Heart right ventricle (tissue), 2 donors: Measurements from ENCODE around the genes C1orf115 and DISP1.

GRCh38 chr1:220690071-220690847 lies at the start of gene C1orf115:
Gene C1orf115 (plus strand): TSS chr1:220690363.
- PRO-cap, 2 experiments, result peak in 2 of 2 experiments; most common plus-strand start chr1:220690386 (in 2)

DNA sequence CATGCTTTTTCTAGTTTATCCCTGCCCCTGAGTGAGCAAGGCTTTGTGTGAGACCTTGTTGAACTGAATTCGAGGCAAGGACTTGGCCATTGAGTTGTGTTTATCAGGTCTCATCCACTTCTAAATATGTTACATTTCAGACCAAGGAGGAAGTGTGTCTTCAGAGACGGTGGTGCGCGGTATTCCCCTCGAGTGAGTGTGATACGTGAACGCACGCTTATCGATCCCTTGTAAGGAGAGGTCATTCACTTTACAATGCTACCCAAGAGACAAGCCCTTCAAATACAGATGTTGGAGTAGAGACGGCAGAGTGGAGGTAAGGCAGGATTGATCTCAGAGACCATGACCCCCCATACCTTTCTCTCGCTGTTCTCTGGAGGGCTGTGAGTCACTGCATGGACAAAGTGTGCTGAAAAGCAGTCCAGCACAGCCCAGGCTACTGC lies 16.5 kb upstream of the MTARC1 start:
- PRO-cap, 2 experiments, result no peak in any of the 2 experiments

- PRO-cap, 2 experiments, result no peak in any of the 2 experiments
Observed at GRCh38 chr1:220781660-220782287, 4.9 kb upstream of the MTARC1 start.

DNA sequence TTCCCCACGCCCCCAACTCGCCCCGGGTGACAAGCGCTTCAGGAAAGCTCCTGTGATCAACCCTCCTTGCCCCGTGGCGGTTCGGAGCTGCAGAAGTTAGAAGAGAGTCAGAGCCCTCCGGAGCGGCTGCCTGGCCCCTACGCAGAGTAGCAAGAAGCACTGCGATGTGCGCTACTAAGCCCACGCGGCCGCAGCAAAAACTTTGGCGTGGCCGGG lies 281 bp upstream of the HLX start:
- PRO-cap, 2 experiments, result peak in 2 of 2 experiments; most common minus-strand start position 168 of the sequence (in 1)

GRCh38 chr1:221068910-221069708 lies 189.9 kb downstream of the HLX start:
- PRO-cap, 2 experiments, result no peak in any of the 2 experiments

GRCh38 chr1:221117365-221118095 lies 238.3 kb downstream of the HLX start:
- PRO-cap, 2 experiments, result peak in 1 of 2 experiments; most common plus-strand start chr1:221117895 (in 1); most common minus-strand start chr1:221117817 (in 1)

- PRO-cap, 2 experiments, result no peak in any of the 2 experiments
Observed at GRCh38 chr1:221621146-221621650, 120.7 kb downstream of the DUSP10 start.

DNA sequence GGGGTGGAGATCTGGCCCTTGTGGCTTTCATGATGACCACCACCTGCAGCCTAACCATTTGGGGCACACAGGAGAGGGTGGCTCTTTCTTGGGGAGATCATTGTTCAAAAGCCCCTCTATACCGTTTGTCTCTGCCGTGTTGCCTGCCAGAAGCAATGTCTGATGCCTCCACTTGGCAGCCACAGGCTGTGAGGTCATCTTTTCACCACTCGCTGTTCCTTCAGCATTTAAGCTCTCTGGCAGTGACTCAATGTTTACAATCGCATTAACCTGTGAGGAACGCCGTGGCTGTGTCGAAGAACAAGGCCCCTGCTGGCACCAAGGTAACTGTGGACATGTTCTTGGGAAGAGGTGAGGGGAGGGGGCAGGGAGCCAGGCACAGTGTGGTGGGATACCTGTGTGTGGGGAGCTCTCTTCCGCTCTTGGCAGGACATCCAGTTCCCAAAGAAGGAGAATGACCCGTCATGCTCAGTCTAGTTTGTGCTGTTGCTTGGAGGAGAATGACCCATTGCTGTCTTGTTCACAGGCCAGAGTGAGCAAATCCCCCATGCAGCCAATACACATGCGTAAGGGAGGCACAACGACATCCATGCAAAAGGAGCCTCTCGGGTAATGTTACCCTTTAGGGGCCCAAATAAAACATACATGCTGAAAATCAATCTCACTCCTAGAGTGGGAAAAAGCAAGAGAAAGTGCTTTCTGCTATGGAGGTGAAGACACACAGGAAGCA lies 104.1 kb upstream of the DUSP10 start:
- PRO-cap, 2 experiments, result no peak in any of the 2 experiments

DNA sequence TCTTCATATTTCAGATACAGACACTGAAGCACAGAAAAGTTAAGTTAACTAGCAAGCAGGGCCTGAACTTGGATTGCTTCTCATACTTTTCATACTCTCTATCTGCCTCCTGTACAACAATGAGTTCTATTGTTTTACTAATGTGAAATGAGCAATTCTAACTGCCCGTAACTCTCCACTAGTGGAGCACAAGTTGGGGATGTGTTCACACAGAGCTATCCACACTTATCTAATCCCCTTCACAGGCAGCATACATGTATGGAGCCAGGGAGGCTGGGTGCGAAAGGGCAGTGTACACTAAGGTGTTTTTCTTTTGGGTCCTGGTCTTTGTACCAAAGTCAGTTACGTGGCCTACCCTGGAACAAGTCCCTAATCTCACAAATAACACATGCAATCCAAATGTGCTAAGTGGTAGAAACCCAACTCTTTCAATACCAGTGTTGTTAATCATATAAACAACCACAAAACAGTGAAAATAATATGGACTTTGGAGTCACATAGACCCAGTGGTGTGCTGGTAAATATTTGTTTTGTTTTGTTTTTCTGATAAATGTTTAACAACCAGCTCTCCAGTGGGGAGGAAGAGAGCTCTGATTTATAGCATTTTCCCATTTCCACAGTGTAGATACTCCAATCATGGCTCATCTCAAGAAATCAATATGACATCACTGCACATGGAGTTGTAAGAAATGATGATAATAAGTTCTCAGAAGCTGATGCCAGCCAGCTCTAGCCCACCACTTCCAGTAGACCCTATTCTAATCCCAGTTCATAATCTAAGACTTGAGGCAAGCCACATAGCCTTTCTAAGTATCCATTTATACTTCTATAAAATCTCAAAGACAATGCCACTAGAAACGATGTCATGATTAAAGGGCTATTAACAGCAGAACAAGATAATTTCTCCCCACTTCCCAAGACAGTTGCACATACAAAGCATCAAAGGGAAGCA lies 320.0 kb upstream of the DUSP10 start:
- PRO-cap, 2 experiments, result no peak in any of the 2 experiments

- PRO-cap, 2 experiments, result no peak in any of the 2 experiments
Observed at GRCh38 chr1:222618834-222619349, 995 bp downstream of the MIA3 start.

- PRO-cap, 2 experiments, result no peak in any of the 2 experiments
Observed at GRCh38 chr1:222654619-222654893, 36.7 kb downstream of the MIA3 start.

DNA sequence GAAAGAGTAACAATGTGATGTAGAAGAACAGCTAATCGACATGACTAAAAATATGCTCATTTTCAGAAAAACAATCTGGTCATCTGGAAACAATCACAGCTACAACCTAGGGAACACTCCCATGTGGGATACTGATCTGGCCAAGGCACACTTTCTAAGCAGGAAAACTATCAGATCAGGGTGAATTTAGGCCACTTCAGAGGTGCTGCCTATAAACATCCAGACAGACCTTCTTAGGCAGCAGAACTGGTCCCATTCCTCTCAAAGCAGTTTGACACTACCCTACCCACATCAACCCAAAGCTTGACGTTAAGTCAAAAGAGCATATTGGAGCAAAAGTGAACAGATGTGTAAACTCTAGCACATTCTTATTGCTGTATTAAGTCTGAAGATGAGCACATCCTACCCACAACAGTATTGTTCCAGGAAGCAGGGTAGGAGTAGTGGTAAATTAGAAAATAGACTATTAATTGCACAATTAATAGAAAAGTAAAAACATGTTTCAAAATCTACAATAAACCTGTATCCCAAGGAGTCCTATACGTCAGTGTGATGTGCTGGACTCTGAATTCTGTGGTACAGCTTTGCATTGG lies 43.0 kb downstream of the AIDA start:
- PRO-cap, 2 experiments, result no peak in any of the 2 experiments

DNA sequence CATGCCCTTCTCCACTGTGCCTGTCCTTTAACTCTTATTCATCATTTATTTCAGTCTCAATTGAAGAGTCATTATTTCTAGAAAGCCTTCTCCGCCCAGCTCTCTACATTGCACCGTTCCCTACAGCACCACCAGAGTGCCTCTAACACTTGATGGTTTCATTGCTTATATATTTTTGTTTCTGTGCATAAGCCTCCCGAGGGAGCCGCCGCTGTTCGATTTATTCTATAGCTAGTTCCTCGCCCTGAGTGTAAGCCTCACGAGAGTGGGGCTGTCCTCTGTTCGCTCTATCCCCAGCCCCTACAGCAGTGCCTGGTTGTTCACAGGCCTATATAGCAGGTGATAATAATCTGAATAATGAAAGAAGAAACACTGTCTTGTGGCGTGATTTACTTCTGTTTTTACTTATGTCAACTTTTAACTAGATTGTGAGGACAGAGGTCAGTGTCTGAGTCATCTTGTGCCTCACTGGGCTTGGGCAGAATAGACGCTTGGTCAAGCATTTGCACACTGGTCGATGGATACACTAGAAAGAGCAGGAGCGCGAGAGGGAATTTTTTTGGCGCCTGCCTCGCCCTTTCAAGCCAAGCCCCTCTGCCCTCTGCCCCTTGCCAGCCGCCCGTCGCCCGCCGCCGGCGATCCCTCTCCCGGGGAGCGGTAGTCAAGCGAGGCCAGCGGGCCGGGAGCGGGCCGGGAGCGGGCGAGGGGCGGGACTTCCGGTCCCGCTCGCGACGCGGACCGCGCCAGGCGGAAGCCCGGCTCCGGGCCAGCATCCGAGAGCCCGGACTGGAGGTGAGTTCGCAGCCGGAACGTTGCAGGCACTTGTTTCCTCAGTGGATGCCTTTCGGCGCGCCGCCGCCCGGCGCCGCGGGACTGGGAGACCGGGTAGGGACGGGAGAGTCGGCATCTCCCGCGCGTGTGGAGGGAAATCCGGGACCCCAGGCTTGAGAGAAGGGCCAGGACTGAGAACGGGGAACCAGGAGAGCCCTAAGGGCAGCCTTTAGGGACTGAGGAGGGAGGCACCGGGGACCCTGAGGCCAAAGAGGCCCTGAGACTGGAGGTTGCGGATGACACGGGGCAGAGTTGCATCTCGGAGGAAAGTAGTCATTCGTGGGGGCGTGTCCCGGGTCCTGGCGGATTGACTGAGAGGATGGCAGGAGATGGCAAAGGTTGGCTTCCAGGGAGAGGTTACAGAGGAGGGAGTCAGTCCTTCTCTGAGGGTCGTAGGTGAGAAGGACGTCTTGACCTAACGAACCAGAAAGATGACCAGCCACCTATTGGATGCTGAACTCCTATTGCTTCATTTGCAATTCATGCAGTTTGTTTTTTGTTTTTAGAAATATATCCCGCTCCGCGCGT lies at the start of gene DISP1:
Gene DISP1 (plus strand): TSS at position 753 of the 1,359 bp plus-strand sequence.
- PRO-cap, 2 experiments, result peak in 2 of 2 experiments; most common plus-strand start position 772 of the sequence (in 2); most common minus-strand start position 656 of the sequence (in 1)

DNA sequence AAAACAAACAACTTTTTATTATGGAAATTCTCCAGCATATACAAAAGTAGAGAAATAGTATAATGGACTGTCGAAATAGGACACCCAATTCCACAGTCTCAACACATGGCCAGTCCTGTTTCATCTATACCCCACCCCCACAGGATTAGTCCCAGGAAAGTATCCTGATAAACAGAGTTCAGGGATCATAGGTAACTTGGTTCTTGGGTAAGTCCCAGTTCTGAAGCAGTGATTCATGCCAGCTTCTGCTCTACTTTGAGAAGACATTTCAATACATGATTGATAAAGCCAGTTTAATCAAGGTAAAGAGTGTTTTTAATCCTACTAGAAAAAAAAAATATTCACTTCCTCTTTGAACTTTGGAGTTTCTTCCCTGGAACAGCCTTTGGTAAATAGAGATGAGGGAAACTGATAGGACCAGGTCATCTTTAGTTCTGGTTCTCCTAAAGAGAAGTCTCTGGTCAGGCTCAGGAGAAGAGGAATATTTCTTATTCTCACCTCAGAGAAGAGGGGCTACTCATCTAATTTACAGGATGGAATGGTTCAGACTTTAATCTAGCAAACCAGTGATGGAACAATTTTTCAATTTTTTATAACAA lies 142.4 kb downstream of the TLR5 start:
- PRO-cap, 2 experiments, result no peak in any of the 2 experiments

GRCh38 chr1:223046000-223046435 lies 97.0 kb downstream of the TLR5 start:
- PRO-cap, 2 experiments, result no peak in any of the 2 experiments

GRCh38 chr1:223081004-223081913 lies 61.8 kb downstream of the TLR5 start:
- PRO-cap, 2 experiments, result peak in 2 of 2 experiments; most common minus-strand start chr1:223081385 (in 2)

- PRO-cap, 2 experiments, result peak in 1 of 2 experiments; most common minus-strand start chr1:223115015 (in 1)
Observed at GRCh38 chr1:223114843-223115298, 28.2 kb downstream of the TLR5 start.

- PRO-cap, 2 experiments, result no peak in any of the 2 experiments
Observed at GRCh38 chr1:223258725-223259091, 105.3 kb downstream of the SUSD4 start.

GRCh38 chr1:223362877-223363874 lies 800 bp downstream of the SUSD4 start:
- PRO-cap, 2 experiments, result peak in 1 of 2 experiments; most common plus-strand start chr1:223363642 (in 1)

DNA sequence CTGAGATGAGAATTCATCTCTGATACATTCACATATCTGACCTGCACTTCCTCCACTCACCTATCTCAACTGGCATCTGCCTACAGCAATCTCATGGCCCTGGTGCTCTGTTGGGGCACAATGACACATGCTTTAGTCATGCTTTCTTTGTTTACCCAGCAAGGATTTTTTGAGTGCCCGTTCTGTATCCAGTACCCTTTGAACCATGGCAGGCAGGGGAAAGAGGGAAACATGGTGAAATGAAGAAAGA lies 10.3 kb downstream of the CAPN8 start:
- PRO-cap, 2 experiments, result no peak in any of the 2 experiments